Mesangial cell (primary cell): Measurements from ENCODE around the genes EIF3F and NRIP3.

GRCh38 chr11:6603944-6604861 is 629 bp downstream of the ILK start:
- RAMPAGE, long total RNA, result no peak

- RAMPAGE, long total RNA, result no peak
Measured at GRCh38 chr11:6716123-6717164, 33.3 kb upstream of the MRPL17 start.

GRCh38 chr11:7518572-7519439 is 5.0 kb downstream of the PPFIBP2 start:
- RAMPAGE, long total RNA, result no peak

GRCh38 chr11:7605147-7606331 is 67.8 kb downstream of the CYB5R2 start:
- RAMPAGE, long total RNA, result no peak

DNA sequence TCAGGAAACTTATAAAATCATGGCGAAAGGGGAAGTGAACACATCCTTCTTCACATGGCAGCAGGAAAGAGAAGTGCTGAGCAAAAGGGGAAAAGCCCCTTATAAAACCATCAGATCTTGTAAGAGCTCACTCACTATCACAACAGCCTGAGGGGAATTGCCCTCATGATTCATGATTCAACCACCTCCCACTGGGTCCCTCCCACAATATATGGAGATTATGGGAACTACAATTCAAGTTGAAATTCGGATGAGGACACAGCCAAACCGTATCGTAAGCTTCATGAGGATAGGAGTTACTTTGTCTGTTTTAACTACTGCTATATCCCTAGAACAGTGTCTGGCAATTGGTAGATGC is 3.9 kb upstream of the CYB5R2 start:
- RAMPAGE, long total RNA, result no peak

- RAMPAGE, long total RNA, result start-site peak on the plus strand at chr11:7987339-7987347, 843 reads
Measured at GRCh38 chr11:7986663-7987975, at the start of gene EIF3F. Gene EIF3F, plus strand, starts transcription at chr11:7987337.

DNA sequence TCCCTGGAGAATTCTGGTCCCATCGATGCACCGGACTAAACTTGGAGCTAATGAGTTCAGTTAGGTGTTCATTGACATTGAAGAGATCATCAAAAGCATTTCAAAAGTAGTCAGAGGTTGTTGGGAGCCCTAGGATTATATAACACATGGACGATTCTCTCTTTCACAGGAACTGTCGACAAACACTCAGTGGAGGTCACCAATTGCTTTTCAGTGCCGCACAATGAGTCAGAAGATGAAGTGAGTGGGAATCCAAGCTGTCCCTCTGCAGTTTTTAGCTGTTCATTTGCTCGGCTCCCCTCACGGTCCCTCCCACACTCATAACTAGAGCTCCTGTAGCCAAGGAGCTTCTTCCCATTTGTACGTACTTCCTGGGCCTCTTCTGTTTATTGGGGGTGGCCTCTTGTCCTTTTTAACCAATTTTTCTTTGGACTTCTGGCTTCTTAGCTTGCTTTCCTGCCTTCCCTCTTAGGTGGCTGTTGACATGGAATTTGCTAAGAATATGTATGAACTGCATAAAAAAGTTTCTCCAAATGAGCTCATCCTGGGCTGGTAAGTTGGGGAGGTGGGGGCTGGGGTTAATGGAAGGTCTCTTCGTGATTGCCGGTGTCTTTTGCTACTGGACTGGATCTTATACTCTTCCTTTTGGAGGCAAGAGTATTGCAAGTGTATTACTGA is 4.6 kb downstream of the EIF3F start:
- RAMPAGE, long total RNA, result no peak

- RAMPAGE, long total RNA, result no peak
Measured at GRCh38 chr11:8059722-8060157, 21.3 kb upstream of the TUB start.

DNA sequence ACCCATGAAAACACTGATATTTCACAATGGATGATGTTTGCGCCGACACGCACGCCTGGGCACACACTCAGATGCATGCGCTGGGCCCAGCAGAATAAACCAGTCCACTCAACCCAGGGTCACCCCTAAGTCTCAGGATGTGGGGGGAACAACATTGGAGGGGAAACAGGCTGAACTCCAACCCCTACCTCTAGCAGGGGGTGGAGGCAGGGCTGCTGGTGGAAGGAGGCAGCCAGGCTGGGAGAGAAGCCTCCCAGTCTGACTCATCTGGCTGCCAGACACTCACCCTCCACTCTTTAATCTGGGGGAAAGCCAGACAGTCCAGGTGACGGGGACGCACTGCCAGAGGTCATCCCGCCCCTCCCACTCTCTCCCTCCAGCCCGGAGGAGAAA is 29.7 kb downstream of the LMO1 start:
- RAMPAGE, long total RNA, result no peak

DNA sequence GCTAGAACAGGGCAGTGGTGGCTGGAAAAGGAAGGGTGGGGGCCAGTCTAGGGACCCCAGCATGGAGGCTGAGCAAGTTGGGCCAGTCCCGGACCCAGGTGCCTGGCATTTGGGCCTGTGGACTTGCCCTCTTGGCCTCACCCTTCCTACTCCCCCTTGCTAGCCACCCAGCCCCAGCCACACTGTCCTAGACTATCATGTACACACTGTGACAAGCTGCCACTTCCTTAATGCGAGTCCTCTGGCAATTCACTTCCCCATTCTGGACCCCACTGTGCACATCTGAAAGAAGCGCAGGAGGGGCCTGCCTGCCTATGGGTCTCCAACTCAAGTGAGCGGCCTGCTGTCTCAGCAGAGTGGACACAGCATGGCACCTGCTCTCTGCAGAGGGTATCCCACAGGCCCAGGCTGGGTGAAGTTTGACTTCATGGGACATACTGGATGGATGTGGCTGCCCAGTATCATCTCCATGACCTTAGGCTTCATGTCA is 68.5 kb upstream of the LMO1 start:
- RAMPAGE, long total RNA, result no peak

DNA sequence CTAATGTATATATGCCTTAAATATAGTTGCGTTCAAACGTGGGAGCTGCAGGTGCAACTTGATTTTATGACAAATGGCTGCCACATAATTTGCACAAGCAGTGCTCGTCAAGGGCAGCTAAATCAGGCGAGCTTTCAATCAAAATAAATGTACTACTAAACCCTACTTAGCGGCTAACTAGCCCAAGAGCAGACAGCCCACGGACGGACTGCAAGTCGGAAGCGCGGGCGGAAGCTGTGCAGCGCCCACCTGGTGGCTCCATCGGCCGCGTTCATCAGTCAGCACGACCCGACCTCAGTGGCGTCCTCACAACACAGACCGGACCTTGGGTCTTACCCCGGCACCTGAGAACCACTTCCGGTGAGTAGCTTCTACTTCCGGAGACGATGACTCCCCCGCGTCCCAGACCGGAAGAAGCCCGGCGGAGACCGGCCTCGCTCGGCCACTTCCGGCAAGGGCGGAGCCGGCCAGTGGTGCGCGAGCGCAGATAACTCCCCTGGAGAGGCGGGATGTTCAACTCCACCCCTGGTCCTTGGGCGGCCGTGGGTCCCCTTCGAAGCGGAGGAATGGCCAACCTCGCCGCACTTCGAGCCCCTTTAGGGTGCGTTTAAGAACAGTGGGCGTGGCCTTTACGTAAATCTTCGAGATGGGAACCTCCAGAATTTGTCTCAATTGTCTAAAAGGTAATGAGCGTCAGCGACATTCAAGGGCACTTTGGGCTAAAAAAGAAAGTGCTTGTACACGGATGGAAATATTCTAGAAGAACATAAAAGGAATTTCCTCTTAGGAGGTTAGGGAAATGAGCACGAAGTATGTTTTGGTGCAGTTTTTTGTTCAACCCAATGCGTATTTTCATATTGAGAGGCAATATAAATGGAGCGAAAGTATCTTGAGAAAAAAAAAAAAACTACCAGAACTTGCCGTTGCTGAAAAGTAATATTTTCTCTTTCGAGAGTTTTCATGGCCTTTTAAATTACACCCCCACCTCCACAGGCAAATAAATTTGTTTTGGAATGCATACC is 6.3 kb downstream of the RPL27A start:
- RAMPAGE, long total RNA, result no peak

GRCh38 chr11:8718953-8719731 is 36.5 kb downstream of the RPL27A start:
- RAMPAGE, long total RNA, result no peak

- RAMPAGE, long total RNA, result no peak
Measured at GRCh38 chr11:8719732-8720204, 37.2 kb downstream of the RPL27A start.

DNA sequence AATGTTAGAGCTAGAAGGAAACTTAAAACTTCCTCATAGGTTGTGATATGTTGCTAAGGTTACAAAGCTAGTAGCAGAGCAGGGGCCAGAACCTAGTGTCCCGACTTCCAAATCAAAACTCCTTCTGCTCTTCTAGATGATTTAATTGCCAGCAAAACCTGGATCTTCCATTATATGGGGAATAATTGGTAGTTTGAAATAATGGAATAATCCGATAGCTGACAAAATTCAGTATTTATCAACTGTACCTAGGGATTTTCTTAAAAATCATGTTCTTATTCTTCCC is 203 bp downstream of the ASCL3 start:
- RAMPAGE, long total RNA, result no peak

DNA sequence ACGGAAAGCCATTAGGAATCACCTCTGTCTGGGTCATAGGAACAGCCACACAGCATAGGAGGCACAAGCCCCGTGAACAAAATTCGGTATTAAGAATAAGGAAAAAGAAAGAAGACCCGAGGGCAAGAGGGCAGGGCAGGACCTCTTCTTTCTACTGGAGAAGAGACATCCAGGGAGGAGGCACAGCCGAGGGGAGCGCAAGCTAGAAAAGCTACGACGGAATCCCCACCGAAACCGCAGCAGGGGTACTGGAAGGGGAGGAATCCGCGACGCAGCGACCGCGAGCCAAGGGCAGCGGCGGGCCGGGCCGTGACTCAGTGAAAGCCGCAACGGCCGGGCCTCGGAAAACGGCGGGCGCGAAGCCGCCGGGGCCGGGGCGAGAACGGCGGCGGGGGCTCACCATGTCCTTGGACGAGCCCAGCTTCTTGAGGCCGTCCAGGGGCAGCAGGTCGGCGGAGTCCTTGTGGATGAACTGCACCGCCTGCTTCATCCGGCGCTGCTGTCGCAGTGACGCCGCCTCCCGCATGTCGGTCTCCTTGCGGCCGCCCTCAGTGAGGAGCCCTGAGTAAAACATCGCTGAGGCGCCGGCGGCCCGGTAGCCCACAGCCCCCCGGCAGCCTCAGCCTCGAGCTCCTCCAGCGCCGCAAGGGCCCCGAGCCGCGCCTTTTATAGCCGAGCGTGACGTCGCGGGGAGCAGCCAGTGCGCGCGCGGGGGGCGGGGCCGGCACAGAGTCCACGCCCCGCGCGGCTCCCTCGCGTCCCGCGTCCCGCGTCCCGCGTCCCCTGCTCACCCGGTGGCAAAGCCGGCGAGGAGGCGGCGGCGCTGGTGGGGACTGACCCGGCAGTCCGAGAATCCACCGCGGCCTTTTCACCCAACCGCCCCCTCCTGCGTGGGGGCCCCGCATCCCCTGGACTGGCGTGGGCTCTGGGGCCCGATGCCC is at the start of gene NRIP3:
NRIP3 (minus strand) TSS at position 640 of the 941 bp plus-strand sequence.
- RAMPAGE, long total RNA, result no peak

GRCh38 chr11:9004384-9004659 is 521 bp upstream of the NRIP3 start:
- RAMPAGE, long total RNA, result no peak

DNA sequence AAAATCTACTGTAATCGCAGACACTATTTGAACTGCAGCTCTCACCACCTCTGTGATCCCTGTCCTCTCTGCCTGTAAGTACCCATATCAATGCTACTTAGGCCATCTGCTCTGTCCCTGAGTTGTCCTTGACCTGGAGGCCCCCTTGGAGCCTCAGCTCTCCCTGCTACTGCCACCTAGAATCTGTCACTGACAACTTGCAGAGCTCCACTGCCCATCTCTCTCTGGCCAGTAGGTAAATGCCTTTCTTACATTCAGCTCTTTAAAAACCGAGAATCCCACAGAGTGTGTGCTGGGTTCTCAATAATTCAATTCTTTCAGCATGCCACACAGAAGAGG is 22.2 kb upstream of the IPO7 start:
- RAMPAGE, long total RNA, result no peak

DNA sequence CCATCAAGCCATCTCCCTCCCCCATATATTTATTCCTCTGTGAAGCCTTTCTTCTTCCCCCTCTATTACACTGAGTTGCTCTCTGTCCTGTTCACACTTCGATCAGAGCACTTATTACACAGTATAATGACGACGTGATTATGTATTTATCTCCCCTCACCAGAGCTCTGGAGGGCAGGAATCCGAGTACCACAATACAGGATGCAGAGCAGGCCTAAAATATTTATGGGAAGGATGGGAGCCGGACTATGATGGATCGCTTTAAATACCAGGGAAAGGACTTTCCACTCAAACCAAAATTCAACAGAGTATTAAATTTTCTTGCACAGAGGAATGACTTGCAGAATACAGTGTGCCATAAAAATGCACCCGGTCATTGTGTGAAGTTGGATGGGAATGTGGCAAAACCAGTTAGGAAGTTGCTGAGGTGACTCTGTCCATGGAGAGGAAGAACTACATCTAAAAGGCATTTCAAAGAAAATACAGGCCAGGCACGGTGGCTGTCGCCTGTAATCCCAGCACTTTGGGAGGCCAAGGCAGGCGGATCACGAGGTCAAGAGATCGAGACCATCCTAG is 21.3 kb upstream of the IPO7 start:
- RAMPAGE, long total RNA, result no peak

DNA sequence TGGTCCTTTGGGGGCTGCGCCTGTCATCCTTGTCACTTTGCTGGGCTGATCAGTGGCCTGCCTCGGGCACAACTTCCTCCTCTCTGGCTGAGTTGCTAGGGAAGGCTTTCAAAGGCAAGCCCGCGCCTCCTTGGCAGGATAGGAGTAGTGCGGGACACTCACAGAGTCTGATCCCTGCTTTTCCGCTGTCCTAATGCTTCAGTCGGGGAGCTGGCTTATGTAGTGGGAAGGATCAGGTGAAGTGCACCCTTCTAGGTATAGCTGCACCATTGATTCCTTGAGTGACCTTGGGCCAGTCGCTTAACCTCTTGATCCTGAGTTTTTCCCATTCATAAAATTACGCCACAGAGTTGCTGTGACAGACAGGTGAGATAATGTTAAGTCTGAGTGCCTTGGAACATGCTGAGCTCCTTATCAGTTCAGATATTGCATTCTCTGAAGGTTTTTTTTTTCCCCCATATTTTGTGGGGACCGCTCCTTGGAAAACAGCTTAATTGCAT is 882 bp downstream of the IPO7 start:
- RAMPAGE, long total RNA, result no peak

- RAMPAGE, long total RNA, result no peak
Measured at GRCh38 chr11:9420249-9420838, 35.9 kb downstream of the IPO7 start.